ENCODE measurements around a stretch of chr3.

DNA sequence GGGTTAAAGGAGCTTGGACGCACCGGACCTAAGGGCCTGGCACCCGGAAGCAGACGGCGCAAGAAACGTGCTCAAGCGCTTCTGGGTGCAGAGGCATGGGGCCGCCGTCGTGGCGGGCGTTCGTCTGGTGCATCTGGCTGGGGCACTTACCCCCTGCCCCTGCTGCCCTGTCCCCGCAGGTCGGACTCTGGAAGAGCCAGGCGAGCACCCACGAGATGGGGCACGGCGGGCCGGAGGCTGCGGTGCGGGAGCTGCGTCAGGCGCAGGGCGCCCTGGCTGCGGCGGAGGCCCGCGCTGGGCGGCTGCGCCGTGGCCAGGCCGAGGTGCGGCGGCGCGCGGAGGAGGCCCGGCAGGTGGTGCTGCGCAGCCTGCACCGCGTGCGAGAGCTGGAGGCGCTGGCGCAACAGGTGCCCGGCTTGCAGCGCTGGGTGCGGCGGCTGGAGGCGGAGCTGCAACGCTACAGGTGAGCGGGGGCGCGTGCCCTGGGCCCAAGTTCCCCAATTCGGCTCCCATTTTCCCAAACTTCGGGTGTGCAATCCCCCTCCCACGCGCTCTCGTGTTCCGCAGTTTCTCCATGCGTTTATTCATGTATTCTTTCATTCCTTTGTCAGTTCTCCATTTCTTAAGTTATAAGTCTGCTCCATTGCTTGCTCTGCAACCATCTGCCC, 2.6 kb downstream of the EFCC1 start:
- RRBS = 6% methylated on average over 8 of the region's 61 CpGs

- RRBS = no CpG with 5 or more reads among the region's 6 CpGs
Measured at GRCh38 chr3:129077169-129077508, 16.6 kb downstream of the GP9 start.

- RRBS = no CpG with 5 or more reads among the region's 9 CpGs
Measured at GRCh38 chr3:129230235-129231124, 18.9 kb upstream of the COPG1 start.

DNA sequence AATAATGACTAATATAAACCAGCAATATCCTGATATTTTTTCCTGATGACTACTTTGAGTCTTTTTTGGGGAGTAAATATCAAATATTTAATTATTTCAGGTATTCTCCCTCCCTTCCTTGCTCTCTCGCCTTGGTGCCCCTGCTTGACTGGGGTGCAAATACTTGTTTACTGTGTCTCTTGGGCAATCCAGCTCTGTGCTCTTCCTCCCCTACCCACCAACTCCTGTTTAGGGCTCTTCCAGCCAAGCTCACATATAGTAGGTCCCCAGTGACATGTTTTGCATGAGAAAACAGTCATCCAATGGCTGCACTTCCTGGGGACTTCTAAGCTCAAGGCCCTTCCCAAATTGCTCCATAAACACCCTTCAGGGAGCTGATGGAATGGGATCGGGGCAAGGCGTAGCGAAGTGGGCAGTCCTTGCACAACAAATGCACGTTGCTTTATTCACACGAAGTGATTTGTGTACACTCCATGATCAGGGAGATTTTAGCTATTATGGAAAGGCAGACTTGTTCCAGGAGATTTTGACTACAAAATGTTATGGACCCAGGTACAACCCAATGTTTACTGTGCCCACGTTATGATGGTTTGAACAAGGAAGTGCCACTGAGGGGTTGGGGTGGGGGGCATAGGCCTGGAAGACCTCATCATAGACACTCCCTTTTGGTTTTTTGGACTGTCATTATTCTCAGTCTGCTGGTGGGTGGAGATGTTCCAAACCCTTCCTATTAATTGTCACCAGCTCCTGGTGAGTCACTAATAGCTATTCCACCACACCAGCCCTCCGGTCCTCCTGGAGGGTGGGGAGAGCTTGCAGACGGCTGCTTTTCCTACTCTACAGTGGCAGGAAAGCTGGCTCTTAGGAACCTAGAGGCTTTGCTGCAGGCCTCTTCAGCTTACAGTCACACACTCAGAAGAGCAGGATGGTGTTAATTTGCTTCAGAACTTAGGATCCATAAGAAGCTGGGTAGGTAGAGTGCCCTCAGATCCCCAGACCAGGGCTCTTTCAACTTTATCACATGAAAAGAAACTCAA, 9.2 kb upstream of the COPG1 start:
- RRBS = no CpG with 5 or more reads among the region's 9 CpGs

GRCh38 chr3:129257149-129258003, 8.0 kb downstream of the COPG1 start:
- RRBS = 98% methylated on average over 2 of the region's 18 CpGs

GRCh38 chr3:129276554-129276753, 2.2 kb upstream of the HMCES start:
- RRBS = no CpG with 5 or more reads among the region's 2 CpGs

DNA sequence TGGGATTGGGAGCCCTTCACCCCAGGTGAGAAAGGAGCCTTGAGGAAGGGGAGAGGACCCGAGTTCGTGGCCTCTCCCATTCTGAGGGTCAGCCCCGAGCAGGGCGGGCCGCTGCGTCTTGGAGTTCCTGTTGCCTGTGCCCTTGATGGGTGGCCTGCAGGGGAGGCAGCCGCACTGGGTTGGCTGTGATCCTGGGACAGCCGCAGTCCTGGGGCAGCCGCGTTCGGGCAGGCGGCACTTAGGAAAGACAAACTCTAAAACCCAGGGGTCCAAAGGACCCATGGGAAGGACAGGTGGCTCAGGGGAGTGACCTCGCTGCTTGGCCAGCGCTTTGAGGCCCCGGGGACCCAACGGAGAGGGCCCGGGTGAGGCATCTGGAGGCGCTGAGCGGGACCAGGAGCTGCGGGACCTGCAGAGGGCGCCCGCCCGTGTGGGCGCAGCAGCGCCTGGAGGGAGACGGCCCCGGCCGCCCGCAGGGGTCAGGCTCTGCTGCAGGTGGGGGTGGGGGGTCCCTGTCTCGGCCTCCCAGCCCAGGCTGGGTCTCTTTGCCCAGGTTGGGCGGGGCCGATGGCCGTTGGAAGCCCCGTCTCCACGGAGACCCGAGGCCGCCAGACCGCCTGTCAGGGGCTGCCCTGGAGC, 27.7 kb upstream of the H1-10 start:
- RRBS = 9% methylated on average over 3 of the region's 38 CpGs

GRCh38 chr3:129352785-129353501, 36.9 kb upstream of the H1-10 start:
- RRBS = no CpG with 5 or more reads among the region's 12 CpGs

GRCh38 chr3:129397230-129397459, 31.3 kb downstream of the EFCAB12 start:
- RRBS = no CpG with 5 or more reads among the region's 3 CpGs

DNA sequence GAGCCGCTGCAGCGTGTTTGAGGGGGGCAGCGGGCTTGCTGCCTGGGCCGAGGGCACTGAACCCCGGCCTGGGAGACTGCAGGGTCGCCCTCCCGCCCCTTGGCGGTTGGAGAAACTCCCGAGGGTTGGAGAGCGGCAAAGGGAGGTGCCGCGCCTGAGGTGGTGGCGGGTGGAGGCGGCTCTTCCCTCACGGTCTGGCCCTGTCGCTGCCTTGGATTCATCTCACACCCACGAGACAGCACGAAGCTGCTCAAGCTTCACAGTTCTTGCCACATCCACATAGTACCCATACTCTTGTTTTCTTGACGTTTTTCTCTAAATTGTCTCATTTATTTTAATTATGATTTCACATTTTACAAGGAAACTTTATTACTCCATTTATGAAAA, 398 bp downstream of the IFT122 start:
- RRBS = no CpG with 5 or more reads among the region's 19 CpGs

- RRBS = no CpG with 5 or more reads among the region's 20 CpGs
Measured at GRCh38 chr3:129447878-129448815, 8.1 kb downstream of the IFT122 start.

DNA sequence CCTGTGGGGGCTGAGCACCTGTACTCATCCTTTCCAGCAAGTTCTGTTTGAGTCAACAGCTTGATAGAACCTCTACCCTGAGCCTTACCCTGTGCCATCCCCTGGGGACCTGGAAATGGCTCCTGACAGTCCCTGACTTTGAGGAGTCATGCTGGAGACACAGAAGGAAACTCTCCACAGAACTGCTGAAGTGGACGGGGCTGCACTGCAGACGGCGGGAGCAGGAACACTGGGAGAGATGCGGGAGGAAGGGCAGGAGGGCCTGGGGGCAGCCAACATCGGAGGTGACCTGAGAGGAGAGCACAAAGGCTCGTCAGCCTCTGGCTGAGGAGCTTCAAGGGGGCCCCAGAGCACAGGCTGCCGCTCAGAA, 14.9 kb upstream of the RHO start:
- RRBS = no CpG with 5 or more reads among the region's 7 CpGs

DNA sequence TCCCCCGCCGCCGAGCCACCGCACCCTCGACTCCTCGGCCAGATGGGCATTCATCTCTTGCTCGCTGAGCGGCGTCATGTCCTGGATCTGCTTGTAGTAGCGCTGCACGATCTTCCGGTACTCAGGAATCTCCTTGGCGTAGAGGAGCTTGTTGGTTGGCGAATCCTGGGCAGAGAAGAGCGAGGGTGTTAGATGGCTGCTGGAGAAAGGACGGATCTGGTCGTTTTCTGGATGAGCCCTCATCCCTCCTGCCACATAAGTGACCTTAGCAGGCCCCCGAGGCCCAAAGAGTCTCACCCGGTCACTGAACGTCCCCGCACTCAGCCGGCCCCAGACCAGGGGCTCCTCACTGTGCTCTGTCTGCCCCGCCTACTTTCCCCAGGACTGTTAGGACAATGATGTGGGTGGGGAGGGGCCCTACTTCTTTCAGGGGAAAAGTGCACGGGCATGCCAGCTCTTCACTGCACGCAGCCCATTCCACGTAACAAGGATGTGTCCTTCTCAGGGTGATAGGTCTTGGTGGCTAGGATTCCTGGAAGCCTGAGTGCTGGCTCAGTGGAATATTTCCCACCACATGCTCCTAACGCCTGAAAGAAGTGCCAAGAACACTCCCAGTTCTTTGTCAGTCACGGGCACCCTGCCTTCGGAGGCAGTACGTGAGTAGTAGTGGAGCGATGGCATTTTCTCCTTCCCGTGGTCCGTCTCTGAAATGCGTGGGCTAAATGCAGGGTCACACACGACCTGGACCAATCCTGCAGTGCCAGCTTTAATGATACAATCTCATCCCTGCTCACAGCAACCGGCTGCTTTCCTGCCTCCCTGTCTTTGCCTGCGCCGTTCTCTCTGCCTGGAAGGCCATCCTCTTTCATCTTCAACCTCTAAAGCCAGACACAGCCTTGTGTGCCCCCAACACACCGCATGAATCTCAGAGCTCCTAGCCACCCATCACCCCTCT, 14.4 kb downstream of the H1-8 start:
- RRBS = no CpG with 5 or more reads among the region's 39 CpGs

GRCh38 chr3:129576721-129577334, 29.6 kb downstream of the PLXND1 start:
- RRBS = no CpG with 5 or more reads among the region's 13 CpGs

DNA sequence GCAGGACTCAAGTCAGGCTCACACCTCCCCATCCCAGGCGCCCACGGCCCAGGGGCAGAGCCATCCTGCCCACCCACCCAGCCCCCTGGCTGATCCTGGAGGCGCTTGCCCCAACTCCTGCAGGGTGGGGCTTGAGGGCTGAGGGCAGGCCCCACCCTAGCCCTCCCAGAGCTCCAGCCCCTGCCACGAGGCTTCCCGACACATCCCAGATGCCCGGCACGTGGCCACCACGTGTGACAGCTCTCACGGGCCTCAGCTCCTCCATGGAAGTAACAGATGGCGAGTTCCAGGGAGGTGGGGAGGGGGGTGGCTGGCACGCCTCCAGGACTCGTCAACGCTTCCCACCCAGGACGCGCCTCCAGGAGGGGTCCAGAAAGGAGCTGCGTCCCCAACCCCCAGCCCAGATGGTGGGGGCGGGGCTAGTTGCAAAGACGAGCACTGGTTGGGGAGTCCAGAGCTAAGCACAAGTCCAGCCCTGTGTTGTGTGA, 29.1 kb downstream of the PLXND1 start:
- RRBS = no CpG with 5 or more reads among the region's 18 CpGs

DNA sequence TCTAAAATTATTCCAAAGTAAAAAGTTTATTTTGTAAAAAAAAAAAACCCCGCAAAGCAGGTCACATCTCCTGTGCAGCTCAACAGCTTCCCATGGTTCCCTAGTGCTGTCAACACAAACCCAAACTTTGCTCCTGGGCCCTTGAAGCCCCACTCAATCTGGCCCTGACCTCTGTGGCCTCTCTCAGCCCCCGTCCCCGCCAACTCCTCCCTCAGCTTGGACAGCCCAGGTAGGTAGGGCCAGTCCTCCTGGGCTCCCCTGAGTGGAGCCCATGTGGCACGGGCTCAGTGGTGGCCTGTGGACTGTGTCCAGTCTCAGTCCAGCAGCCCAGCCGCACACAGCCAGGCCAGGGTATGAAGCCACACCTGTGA, 11.7 kb downstream of the PLXND1 start:
- RRBS = no CpG with 5 or more reads among the region's 5 CpGs

DNA sequence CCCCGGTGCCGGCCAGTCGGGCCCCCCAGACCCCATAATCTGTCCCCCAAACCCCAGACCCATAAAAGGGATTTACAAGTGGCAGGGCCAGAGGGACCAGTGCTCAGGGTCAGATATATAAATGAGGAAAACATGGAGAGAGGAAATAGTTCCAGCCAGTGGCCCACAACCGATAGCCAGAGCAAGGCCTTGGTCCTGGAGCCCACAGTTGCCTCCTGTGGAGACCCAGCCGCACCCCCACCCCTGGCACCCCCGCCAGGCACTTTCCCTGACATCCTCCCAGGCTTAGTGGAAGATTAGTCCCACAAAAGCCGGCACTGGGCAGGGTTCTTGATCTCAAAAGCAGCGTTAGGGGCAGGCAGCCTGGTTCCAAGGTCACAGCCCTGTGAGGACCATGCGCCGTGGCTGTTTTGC, 1.0 kb upstream of the PLXND1 start:
- RRBS = no CpG with 5 or more reads among the region's 10 CpGs

- RRBS = no CpG with 5 or more reads among the region's 8 CpGs
Measured at GRCh38 chr3:129618367-129618797, 11.9 kb upstream of the PLXND1 start.

DNA sequence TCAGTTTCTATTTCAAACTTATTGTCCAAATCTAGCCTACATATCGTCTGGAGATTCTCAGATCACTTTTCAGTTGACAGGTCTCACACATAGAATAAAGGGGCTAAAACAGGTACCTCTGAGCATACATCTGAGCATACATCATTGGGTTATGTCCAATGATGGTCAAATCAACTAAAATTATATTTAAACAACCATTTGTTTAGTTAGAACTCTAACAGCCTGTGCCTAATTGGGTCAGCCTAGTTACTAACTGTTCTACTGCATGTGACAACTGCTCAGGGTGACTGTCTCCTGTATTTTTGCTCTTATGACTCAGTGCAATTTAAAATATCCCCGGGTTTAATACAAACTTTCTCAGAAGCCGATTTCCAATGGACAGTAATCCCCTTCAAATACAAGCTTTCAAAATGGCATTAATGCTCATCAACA, 57.7 kb upstream of the PLXND1 start:
- RRBS = no CpG with 5 or more reads among the region's 3 CpGs

DNA sequence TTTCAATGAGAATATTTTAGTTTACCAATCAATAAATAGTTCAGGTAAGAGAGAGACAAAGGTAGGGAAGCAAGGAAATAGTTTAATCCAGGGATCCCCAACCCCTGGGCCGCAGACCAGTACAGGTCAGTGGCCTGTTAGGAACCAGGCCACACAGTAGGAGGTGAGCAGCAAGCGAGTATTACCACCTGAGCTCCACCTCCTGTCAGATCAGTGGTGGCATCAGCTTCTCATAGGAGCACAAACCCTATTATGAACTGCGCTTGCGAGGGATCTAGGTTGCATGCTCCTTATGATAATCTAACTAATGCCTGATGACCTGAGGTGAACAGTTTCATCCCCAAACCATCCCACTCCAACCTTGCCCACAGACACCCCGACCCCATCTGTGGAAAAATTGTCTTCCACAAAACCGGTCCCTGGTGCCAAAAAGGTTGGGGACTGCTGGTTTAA, 115.6 kb upstream of the PLXND1 start:
- RRBS = no CpG with 5 or more reads among the region's 6 CpGs